A375 (cell line): Measurements from ENCODE around the gene NUDT5.

DNA sequence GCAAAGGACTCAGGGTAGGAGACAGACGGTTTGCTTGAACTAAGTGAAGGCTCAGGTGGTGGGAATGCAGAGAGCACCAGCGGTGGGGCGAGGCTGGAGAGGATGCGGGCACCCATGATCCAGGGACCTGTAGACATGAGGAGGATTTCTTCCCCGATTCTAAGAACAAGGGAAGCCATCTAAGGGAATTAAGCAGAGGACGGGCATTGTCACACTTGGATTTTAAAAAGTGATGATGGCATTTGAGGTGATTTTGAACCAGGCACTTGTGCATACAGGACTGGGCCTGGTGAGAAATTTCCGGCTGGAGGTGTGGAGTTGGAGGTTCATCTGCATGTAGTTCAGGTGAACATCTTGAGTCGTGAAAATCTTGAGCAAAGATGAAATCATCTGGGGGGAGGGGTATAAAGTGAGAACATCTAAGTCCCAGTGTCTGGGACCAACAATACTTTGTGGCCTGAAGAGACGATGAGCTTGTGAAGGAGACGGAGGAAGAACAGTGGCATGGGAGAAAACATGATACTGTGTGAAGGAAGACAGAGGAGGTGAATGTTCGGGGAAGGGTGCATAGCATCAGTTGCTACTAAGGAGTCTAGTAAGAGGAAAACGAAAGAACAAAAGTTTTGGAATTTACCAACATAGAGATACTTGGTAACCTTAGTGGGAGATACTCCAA, 52.7 kb downstream of the CELF2 start:
- RAMPAGE, long total RNA = no peak

- RAMPAGE, long total RNA = no peak
Measured at GRCh38 chr10:11193284-11193686, 175.6 kb downstream of the CELF2 start.

- RAMPAGE, long total RNA = no peak
Measured at GRCh38 chr10:11201856-11202088, 184.1 kb downstream of the CELF2 start.

DNA sequence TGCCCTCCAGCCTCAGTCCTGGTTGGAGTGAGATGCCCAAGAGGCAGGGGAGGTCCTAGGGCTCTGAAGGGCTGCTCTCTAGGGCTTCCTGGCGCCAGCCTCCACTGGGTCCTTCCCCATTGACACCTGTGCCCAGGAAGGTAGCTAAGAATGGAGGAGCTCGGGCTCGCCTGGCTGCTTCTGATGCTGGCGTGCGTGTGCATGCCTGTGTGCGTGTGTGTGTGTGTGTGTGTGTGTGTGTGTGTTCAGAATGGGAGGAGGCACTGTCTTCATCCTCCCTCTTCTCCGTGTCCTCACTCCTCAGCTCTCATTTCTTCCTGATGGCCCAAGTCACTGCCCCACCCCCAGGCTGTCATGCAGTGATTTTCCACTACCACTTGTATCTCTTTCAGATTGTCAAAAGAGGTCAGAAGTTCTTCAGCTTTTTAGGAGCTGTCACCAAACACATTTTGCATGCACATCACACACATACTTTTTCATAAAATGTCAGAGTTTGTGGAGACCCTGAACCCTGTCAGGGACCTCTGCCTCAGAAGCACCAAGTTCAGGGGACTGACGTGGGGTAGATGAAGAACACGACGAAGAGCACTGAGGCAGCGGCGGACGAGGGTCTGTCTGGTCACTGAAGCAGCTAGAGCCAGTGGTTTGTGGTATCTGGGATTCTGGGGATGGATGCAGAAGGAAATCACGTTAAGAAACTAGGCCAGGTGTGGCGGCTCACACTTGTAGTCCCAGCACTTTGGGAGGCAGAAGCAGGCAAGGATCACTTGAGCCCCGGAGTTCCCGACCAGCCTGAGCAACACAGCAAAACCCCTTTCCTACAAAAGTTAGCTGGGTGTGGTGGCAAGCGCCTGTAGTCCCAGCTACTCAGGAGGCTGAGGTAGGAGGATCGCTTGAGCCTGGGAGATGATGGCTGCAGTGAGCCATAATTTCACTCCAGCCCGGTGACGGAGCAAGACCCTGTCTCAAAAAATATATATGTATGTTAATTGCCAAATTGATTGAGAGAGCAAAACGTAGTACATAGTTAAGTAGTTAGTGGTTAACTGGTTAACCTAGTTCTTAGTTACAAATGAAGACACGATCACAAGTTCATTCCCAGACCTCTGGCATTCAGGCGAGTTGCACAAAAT, 263.5 kb downstream of the CELF2 start:
- RAMPAGE, long total RNA = no peak

DNA sequence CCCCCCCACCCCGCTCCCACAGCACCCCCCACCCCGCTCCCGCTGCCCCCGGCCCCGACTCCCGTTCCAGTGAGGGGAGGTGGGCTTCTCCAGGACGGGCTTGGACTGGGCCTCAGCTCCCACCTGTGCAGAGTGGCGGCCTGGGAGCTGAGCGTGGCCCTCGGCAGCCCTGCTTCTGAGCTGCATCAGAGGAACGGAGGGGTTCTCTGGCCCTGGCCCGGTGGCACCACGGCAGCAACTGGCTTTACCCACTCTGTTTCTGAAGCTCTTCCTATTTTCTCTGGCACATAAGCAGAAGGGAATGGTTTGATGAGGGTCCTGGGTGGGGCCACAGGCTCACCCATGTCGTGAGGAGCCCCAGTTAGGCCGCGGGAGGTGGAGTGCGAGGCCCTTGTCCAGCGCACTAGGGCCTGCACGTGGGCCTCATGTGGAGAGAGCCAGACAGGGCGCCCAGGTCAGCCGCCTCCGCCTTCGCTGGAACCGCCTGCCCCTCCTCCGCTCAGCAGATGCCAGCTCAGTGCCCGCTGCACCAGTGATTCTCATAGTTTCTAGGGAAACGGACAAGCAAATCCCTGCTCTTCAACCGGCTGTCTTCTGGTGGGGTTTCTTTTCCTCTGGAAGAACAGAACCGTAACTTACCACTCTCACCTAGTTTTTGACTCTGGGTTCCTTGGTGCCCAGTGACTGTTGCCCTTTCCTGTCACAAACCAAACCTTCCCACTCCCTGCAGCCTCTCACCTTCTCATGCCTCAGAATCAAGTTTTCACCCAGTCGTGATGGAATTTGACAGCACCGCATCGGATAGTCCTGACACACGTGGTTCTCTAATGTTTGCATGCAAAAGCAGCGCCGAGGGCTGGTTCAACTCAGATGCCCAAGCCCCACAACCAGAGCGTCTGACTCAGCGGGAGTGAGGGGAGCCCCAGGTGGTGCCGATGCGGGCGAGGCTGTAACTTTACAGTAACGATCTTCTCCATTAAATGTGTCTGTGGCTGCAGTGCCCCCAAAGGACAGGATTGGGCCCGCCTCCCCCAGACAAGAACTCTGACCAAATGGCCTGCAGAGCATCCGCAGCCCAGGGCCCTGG, 284.2 kb downstream of the CELF2 start:
- RAMPAGE, long total RNA = no peak

DNA sequence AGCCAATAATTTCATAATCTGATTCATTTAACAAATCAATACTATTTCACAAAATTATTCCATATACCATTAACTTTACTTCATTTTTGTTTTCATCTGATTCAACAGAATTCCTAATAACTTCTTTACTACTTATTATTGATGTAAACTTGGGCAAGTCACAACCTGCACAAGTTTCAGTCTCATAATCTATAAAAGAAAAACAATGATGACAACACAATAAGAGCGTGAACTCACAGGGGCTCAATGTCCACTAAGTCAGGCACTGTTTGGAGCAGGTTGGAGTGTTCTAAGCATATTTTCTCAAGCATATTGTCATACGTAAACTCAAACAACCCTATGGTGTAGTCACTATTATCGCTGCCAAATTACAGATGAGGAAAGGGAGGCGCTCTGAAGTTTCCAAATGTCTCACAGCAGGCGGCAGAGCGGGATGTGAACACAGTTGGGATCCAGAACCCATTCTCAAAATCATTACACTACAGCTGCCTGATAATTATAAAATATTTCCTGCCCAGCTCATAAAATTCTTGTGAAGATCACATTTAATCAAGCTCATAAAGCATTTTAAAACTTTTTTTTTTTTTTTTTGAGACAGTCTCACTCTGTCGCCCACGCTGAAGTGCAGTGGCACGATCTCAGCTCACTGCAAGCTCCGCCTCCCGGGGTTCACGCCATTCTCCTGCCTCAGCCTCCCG, 64.3 kb downstream of the USP6NL start:
- RAMPAGE, long total RNA = no peak

DNA sequence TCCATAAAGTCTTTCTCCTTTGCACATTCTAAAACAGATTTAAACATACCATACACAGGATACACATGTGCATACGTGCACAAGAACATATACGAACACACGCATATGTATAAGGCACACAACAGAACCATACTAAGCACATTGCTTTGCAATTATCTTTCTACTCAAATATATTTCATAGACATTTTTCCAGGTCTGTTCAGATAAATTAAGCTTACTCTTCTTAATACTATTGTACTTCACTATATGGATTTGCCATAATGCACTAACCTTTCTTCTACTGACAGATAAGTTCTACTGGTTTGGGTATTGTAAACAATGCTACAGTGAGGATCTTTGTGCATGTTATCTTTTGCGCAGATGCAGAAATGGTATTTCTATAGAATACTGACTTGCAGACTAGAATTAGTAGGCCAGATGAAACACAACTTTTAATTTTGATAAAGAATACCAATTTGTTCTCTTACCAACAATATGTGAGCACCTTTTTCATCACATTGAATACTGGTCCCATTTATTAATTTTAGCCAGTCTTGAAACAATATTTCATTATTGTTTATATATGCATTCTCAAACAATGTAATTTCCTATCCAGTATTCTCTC, 50.0 kb downstream of the USP6NL start:
- RAMPAGE, long total RNA = no peak

DNA sequence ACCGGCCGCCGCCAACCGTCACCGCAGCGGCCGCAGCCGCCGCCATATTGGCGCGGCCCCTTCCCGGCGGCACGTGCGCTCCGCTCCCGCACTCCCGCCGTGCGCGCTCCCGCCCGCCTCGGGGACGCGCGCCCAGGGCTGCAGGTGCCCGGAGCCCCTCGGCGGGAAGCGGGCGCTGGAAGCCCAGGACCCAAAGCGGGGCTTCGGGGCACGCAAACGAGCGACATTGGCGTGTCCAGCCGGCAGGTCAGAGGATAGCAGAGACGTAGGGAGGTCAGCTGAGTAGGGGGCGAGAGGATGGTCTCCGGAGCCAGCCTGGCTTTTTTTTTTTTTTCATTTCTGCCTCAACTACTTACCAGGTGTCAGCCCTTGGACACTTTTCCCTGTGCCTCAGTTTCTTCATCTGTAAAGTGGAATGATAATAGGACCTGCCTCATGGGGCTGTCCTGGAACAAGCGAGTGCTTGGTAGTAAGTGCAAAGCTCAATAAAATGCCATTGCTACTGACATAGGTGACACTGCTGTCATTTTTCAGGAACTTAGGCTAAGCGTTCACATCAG, 352 bp upstream of the USP6NL start:
- RAMPAGE, long total RNA = no peak

DNA sequence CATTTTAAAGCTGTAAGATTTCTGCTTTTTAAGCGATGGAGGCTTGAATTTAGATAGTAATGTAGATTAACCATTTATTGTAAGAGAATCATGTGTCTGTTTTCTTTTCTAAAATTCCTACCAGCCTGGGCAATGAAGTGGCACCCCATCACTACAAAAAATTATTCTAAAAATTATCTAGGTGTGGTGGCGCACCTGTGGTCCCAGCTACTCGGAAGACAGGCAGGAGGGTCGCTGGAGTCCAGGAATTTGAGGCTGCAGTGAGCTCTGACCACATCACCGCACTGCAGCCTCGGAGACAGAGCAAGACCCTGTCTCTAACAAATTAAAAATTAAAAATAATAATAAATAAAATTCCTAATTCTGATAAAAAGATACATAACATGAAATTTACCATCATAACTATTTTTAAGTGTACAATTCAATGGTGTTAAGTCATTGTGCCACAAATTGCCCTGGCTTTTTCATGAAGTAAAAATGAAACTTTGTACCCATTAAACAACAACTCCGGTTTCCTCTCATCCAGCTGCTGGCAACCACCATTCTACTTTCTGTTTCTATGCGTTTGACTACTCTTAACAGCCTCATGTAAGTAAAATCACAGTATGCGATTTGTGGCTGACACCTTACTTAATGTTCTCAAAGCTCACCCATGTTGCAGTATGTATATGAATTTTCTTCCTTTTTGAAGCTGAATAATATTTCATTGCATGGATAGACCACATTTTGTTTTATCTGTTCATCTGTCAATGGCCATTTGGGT, 20.6 kb upstream of the USP6NL start:
- RAMPAGE, long total RNA = no peak

GRCh38 chr10:11763086-11763792, 21.1 kb downstream of the ECHDC3 start:
- RAMPAGE, long total RNA = no peak

- RAMPAGE, long total RNA = no peak
Measured at GRCh38 chr10:11793658-11794343, 29.4 kb upstream of the PROSER2 start.

GRCh38 chr10:12028852-12029335, 13.7 kb downstream of the UPF2 start:
- RAMPAGE, long total RNA = no peak

DNA sequence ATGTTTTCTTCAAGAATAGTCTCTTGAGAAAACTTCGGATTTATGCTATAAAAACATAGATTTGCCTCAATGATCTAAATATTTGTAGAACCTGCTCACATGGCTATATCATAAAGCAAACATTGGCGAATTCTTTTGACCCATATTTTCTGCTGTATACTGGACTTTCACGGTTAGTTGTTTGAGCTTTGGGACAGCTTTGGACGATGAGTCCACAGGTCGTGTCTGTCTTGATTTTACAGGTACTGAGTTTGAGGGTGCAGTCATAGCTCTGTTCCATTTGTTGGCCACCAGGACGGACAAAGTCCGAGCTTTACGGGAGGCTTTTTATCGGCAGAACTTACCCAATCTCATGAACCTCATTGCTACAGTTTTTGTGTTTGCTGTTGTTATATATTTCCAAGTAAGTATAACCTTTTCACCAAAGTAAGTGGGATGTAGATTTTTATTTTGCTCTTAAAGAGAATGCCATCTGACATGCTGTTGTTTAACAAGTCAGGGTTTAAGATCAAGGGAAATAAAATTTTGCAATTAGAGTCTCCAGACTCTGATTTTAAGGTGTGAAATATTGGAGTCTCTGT, 27.3 kb downstream of the SEC61A2 start:
- RAMPAGE, long total RNA = no peak

- RAMPAGE, long total RNA = no peak
Measured at GRCh38 chr10:12181138-12181952, 14.3 kb downstream of the NUDT5 start.

DNA sequence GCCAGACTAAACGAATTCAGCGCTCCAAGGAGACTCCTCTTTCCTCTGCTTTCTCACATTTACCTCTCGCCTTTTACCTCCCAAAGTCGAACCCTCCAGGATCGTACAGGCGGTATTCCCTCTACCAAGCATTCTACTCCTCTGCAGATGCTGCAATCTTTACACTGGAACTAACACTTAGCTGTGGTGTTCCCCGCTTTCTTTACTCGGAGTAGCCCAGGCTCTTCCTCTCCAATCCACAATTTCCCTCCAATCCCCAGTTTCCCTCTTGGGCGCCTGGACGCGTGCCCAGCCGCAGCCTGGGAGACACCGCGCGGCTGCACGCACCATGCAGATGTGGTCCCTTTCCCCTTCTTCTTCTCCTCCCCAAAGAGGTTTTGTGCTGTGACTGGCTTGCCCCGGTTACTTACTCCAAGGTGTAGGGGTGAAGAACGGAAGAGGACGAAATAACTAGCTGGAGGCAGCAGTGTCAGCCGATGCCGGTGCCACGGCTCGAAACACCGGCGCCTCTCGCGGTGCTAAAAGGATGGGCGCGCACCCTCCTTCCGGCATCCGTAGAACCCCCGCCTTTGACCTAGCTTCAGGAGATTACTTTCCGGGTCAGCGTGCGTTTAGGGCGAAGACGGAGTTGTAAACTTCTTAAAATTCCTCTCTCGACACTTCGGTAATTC, at the start of gene NUDT5:
NUDT5 (minus strand) TSS at position 532 of the 671 bp plus-strand sequence.
- RAMPAGE, long total RNA = start-site peak on the minus strand centred at position 498 of the sequence, 73 bp wide, 537 and 223 reads in 2 replicates

GRCh38 chr10:12246457-12247086, 50.6 kb downstream of the CDC123 start:
- RAMPAGE, long total RNA = no peak

- RAMPAGE, long total RNA = no peak
Measured at GRCh38 chr10:12418913-12419869, 69.8 kb downstream of the CAMK1D start.

GRCh38 chr10:12605494-12606522, 256.5 kb downstream of the CAMK1D start:
- RAMPAGE, long total RNA = no peak

DNA sequence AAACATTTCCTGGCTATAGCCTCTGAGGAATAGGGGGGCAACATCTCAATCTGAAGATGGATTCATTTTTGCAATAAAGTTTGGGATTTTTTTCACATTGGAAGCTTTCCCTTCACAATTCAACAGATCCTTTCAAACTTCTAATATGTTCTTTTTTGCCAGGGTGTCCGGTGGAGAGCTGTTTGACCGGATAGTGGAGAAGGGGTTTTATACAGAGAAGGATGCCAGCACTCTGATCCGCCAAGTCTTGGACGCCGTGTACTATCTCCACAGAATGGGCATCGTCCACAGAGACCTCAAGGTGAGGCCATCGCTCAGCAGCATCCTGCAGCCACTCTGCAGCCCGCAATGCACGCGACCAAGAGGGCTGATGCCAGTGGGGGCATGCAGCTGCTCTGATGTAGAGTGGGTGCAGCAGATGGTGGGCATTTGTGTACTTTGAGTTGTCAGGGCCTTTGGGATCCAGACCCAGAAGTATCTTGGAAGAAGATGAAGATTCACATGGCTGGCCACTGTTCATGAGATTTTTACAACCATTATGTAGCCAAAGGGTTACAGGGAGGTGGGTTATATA, 240.6 kb downstream of the CCDC3 start:
- RAMPAGE, long total RNA = no peak

- RAMPAGE, long total RNA = no peak
Measured at GRCh38 chr10:12774597-12774836, 227.0 kb downstream of the CCDC3 start.